SK-MEL-5 (cell line): ENCODE data around the gene DHRS11.

GRCh38 chr17:36591277-36592356, at the start of gene DHRS11:
Gene DHRS11, plus strand, starts transcription at chr17:36591879.
RAMPAGE:
- cytosol, long total RNA, result no peak
- long total RNA, result no peak
- nucleus, long total RNA, result no peak

GRCh38 chr17:36599047-36599539, 2.3 kb upstream of the MRM1 start:
RAMPAGE:
- cytosol, long total RNA, result no peak
- long total RNA, result no peak
- nucleus, long total RNA, result no peak

DNA sequence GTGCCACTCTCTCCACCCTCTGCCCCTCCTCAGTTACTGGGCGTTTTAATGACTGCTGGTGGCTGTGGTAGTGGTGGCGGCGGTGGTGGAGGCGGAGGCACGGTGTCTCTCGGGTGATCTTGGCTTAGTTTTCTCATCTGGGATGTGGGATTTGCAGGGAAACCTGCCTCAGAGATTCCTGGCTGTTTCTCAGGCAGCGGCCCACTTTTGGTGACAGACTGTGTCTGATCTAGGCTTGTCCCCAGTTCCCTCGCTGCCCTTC, 41.1 kb downstream of the MRM1 start:
RAMPAGE:
- cytosol, long total RNA, result no peak
- long total RNA, result no peak
- nucleus, long total RNA, result no peak

DNA sequence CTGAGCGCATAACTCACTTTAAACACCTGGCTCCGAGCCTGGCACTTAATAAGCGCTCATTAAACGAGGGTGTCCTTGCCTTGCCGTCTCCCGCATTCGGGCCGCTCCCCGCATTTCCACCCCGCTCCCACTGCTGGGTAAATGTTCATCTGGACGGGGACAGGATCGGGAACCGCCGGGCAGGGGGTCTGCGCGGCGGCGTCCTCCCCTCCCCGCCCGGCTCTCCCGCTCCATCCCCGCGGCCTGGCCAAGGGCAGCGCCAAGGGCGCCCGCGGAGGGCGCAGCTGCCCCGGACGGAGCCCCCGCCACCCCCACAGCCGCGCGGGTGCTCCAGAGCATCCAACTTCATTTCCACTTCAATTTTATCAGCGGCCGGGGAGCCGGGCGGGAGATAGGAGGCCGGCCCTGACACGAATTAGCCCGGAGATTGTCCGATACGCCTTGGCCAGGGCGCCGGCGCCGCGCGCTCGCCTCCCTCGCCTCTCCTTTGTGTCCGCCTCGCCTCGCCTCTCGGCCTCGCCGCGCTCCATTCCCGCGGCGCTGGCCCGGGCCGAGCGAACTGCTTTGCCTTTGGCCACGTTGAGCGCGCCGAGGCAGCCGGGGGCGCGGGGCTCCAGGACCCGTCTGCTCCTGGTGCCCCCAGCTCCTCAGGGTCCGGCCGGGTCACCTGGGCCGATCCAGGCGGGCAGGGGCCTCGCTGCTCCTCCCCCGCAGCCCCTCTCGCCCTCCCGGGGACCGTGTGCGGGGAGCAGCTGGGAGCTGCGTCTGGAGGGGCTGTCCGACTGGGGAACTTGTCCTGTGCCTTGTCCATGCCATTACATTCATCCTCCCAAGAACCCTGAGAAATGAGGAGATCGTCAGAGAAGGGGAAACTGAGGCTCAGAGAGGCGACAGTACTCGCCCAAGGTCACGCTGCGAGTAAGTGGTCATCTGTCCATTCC, 129.0 kb upstream of the LHX1 start:
RAMPAGE:
- cytosol, long total RNA, result no peak
- long total RNA, result no peak
- nucleus, long total RNA, result no peak

RAMPAGE:
- cytosol, long total RNA, result no peak
- long total RNA, result no peak
- nucleus, long total RNA, result no peak
These were observed 17.4 kb upstream of the LHX1 start for GRCh38 chr17:36919878-36920361.

DNA sequence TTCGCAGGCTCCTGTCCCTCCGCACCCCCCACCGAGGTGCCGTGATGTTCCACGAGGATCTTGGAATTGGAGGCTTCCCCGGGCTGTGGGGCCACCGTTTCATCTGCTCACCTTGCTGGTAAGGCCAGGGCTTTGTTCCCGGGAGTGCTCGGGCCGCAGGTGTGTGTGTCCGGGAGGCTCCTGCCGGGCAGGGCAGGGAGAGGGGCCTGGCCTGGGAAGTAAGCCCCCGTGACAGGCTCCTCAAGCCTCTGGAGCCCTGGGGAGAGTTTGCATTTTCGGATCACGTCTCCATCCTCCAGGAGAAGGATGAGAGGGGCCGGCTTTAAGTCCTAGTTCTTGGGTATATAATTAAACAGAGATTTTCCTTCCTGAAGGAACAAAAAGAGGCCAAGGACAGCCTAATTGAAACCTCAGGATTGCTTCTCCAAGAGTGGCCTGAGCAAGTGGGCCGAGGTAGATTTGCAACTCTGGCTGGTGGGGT, 117.3 kb downstream of the AATF start:
RAMPAGE:
- cytosol, long total RNA, result no peak
- long total RNA, result no peak
- nucleus, long total RNA, result no peak

DNA sequence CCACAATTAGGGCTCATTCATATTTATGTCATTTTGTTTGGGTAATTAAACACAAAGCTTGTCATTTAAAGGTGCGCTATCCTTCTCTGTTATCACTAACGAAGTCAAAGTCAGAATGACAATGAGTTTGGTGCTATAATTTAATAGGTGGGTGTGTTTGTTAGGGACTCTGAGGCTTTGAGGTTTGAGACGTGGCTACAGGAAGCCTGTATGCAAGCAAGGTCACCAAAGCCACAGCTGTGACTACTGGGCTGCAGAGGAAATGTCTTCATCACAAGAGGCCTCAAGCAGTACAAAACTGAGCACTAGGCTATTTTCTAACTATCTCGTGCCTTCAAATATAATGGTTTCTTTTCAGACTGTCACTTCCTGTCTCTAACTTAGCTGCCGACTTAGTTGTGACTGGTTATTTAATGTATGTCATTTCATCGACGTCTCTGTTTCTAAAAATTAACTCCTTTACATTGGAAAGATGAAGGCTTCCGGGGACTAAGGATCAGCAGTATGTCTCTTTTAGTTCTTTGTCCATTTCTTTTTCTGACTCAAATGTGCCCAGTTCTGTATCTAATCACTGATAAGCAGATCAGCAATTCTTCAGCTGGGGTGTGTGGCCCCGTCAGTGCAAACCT, 141.3 kb downstream of the AATF start:
RAMPAGE:
- cytosol, long total RNA, result no peak
- long total RNA, result no peak
- nucleus, long total RNA, result no peak

DNA sequence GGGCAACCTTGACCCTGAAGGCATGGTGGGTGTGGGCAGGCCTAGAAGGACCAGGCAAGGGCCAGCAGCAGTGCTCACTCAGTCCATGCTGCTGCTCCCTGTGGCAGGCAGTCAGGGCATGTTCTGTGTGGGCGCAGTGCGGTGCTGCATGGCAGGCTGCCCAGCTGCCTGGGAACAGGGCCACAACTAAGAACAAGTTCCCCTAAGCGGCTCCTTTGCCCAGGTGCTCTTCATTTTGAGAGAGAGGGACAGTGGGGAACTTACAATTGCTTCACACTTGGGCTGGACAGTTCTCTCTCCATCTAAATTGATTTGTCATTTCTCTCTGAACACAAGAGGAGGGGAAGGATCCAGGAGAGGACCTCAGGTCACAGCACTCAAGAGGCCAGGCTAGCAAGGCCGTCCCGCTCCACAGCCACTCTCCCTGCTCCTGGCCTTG, 158.8 kb downstream of the AATF start:
RAMPAGE:
- cytosol, long total RNA, result no peak
- long total RNA, result no peak
- nucleus, long total RNA, result no peak

RAMPAGE:
- cytosol, long total RNA, result no peak
- long total RNA, result no peak
- nucleus, long total RNA, result no peak
These were observed 47.6 kb upstream of the C17orf78 start for GRCh38 chr17:37327764-37328980.

DNA sequence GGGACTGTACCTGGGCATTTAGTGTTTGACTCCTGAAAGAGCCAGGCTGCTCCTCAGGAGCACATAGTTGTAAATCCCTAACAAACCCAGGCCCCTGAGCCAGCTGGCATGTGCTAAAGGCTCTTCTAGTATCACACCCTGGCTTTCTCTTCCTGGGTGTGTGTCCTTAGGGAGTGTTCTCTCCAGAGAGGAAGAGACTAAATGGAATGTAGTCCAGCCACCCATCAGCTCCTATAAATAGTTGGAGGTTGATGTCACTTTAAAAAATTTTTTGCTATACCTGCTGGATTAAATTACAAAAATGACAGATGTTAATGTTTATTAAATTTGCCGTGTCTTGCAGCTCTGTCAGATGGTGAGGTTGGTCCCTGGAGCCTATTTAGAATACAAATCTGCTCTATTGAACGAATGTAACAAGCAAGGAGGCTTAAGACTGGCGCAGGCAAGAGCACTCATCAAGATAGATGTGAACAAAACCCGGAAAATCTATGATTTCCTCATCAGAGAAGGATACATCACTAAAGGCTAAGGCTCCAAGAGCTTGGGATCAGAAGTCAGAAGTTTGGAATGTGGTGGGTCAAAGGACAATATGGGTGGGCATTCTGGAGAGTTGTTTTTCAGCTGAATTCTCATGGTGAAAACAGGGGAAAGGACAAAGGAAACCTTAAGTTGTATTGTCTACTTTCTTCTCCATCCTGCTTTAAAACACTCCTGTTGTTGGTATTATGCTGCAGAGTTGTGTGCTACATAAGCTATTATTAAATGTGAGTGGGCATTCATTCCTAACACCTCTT, 13.0 kb upstream of the DUSP14 start:
RAMPAGE:
- cytosol, long total RNA, result no peak
- long total RNA, result no peak
- nucleus, long total RNA, result no peak

RAMPAGE:
- cytosol, long total RNA, result no peak
- long total RNA, result no peak
- nucleus, long total RNA, result start-site peak on the plus strand at chr17:37490296-37490339, 186 and 93 reads in 2 replicates
These were observed 512 bp downstream of the DUSP14 start for GRCh38 chr17:37489983-37490823.

RAMPAGE:
- cytosol, long total RNA, result no peak
- long total RNA, result no peak
- nucleus, long total RNA, result no peak
These were observed 1.4 kb downstream of the DUSP14 start for GRCh38 chr17:37490824-37491674.

RAMPAGE:
- cytosol, long total RNA, result no peak
- long total RNA, result no peak
- nucleus, long total RNA, result no peak
These were observed 23.1 kb downstream of the DUSP14 start for GRCh38 chr17:37512541-37513431.

DNA sequence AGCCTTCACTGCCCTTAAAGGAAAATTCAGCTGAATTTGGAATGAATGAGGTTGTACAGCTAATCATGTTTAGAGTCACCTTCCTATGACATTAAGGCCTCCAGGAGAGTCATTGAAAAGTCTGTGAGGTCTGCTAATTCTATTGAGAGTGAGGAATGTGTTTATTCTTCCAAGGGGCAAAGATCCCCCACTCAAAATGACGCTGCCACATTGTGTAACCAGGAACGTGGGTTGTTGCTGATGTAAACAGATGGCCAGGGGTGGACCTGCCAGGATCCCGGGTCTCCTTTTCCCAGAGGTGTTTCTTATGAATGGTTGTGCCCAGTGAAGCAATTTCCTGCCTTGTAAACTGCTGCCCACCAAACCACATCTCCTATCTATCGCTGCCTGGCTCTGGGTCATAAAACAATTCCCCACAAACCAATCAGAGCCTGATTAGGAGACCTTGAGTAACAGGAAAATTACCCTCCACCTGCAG, 32.8 kb upstream of the DDX52 start:
RAMPAGE:
- cytosol, long total RNA, result no peak
- long total RNA, result no peak
- nucleus, long total RNA, result no peak

RAMPAGE:
- cytosol, long total RNA, result no peak
- long total RNA, result no peak
- nucleus, long total RNA, result no peak
These were observed 19.3 kb downstream of the HNF1B start for GRCh38 chr17:37725475-37726038.

GRCh38 chr17:37828801-37829164, 83.9 kb upstream of the HNF1B start:
RAMPAGE:
- cytosol, long total RNA, result no peak
- long total RNA, result no peak
- nucleus, long total RNA, result no peak

DNA sequence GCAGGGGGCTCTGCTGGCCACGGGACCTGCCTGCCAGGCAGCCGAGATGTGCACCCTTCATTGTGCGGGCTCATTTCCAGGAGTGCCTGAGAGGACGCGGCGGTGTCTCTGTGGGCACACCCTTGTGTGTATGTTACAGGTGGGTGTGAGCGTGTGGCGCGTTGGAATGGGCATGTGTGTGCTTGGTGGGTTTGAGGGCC, 15.9 kb downstream of the ARHGAP23 start:
RAMPAGE:
- cytosol, long total RNA, result no peak
- long total RNA, result no peak
- nucleus, long total RNA, result no peak

GRCh38 chr17:38449192-38449902, 21.1 kb downstream of the ARHGAP23 start:
RAMPAGE:
- cytosol, long total RNA, result no peak
- long total RNA, result no peak
- nucleus, long total RNA, result no peak

RAMPAGE:
- cytosol, long total RNA, result no peak
- long total RNA, result no peak
- nucleus, long total RNA, result no peak
These were observed 37.3 kb downstream of the ARHGAP23 start for GRCh38 chr17:38465645-38465802.

DNA sequence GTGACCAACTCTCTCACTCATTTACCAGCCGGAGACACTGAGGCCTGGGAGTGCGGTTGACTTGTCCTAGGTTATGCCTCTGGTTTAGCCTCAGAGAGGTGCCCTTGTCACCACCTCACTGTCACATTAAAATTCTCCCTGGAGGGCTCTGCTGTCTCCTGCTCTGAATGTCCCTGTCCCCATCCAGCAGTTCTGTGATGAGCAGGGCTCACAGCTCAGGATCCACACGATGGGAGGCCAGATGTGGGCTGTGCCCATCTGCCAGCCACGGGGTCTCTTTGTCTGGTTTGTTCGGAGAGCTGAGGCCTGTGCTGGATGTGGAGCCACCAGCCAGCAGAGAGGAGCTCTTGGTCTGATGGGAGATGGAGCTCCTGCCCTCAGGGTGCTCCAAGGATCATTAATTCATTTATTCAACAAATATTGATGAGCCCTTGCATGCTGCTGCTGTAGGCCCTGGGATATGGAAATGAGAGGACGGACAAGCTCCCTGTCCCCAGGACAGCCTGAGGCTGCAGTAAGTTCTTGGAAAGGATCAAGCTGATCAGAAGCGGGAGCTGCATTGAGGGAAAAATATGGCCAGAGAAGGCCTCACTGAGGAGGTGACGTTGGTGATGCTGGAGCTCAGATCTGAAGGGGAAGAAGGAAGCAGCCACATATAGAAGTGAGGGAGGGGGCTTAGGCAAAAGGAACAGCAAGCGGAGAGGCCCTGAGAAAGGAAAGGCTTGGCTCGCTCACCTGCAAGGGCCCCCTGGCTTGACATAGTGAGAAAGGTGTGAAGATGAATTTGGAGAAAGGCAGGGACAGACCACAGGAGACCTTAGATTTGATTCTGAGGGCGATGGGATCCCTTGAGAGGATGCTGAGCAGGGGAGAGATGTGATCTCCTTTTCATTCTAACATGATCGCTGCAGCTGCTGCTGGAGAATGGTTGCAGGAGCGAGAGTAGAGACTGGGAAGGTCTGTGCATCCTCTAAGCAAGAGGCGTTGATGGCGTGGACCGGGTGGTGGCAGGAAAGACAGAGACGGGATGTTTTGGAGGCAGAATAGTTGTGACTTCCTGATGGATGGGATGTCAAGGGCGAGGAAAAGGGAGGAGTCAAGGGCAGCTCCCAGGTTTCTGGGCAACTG, 47.4 kb downstream of the ARHGAP23 start:
RAMPAGE:
- cytosol, long total RNA, result no peak
- long total RNA, result no peak
- nucleus, long total RNA, result no peak